ENCODE measurements around the gene UBE2D1.

DNA sequence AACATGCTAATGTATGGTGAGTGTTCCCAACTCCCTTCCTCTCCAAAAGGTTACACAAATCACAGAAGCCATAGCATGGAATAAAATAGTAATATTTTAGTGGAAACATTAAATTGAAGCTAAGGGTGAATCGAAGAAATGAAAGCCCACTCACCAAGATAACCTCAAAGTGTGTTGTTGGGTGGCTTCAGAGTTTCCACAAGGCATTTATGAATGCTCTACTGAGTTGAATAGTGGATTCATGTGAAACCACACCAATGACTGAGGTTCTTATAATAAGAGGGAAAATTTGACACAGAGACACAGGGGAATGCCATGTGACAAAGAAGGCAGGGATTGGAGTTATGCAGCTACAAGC is 67.8 kb upstream of the PCDH15 start:
- PRO-cap, result no peak

DNA sequence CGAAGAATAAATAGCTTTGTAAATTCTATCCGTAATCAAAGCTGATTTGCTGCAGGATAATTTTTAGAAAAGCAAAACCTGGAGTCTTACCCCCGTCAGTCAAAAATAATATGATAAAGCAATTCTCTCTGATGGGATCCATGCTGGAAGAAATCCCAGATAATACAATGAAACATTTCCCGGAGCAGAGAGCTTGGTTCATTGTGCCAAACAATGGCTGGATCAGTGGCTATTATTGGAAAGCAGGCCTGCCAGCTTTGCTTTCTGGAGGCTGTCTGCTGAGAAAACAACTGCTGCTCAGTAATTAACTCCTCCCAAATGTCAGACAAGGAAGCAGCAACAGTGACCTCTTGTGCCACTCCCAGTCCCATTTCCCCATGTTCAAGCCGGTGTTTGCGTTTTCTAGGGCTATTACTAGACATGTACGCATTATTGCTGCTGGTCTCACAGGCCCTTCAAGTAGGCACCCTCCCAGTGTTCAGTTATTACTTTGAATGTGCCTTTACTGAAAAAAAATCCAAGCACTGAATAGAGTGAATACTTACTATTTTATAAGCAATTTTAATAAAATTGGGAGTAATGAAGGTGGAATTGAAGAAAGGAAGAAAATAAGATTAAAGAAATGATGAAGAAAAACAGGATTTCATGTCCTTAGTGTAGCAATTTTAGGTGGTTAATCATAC is 609.6 kb upstream of the PCDH15 start:
- PRO-cap, result no peak

DNA sequence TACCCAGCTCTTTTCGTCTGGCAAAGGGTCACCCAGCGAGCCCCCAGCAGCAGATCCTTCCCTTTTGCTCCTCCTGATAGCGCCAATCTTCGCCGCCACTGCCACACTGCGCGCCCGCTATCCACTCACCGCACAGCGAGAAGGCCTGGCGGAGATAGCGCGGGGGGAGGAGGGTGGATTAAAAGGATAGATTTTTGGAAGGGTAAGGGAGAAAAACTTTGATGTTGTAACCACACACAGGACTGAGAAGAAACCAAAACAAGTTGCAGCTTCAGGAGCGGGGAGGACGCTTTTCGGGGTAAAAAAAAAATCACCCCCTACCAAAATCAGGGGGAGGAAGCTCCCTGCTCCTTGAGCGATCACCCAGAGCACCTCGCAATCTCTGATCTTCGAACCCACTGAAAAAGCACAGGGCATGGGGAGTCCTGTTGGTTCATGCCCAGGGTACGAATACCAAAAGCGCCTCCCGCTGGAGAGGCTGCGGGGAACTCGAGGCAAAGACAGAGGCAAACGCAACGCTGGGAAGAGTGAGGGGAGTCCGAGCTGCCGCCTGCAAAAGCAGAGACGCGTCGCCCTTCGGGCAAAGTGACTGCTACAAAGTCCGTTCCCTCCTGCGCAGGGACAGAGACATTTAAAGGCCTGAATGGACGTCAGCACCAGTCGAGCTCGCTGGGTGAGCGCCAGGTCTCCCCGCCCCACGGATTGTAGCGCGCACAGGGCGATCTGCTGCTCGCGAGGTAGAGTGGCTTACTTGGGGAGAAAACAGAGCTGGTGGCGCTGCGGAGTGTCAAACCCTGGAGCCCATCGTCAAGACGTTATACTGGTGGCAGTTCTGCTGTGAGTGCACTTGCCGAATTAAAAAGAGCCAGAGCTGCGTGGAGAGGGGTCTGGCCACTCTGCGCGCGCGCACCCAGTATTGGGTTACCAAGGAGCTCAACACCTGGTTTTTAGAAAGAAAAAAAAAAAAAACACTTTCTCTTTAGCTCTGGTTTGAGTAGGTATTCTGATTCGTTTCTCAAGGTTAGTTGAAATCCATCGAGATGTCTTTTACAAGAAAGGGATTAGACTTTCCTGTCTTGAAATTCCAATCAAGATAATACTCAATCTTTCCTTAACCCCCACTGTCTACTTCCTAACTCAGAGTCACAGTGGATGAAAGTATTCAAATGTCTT is 732.8 kb downstream of the ZWINT start:
- PRO-cap, result no peak

GRCh38 chr10:58334636-58335287 is at the start of gene UBE2D1:
Gene UBE2D1, plus strand, starts transcription at chr10:58335006.
- PRO-cap, result unidirectional peak, plus-strand start at chr10:58334982

GRCh38 chr10:58448050-58448362 is 62.8 kb downstream of the TFAM start:
- PRO-cap, result no peak

DNA sequence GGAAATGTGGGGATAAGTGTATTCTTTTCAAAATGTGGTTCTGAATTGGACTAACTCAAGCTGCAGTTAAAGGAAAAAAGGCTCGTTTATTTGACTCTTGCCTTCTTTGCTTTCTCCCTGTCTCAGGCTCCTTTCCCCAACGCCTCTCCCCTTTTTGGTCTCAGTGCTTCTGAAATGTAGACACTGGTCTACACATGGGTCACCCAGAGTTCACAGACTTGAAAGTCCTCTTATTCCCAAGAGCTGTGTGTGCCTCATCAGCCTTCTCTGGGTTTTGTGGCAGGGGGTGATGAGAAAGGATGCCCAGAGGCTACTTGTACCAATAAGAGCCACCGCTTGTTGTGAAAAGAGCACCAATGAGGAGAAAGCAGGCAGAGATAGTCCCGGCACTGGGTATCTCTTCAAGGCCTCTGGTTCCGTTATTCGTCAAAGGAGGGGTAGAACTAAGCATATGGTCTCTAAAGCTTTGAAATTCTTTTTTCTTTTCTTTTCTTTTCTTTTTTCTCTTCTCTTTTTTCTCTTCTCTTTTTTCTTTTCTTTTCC is 125.8 kb downstream of the BICC1 start:
- PRO-cap, result no peak

- PRO-cap, result no peak
Observed at GRCh38 chr10:59362051-59362343, 352 bp downstream of the FAM13C start.

DNA sequence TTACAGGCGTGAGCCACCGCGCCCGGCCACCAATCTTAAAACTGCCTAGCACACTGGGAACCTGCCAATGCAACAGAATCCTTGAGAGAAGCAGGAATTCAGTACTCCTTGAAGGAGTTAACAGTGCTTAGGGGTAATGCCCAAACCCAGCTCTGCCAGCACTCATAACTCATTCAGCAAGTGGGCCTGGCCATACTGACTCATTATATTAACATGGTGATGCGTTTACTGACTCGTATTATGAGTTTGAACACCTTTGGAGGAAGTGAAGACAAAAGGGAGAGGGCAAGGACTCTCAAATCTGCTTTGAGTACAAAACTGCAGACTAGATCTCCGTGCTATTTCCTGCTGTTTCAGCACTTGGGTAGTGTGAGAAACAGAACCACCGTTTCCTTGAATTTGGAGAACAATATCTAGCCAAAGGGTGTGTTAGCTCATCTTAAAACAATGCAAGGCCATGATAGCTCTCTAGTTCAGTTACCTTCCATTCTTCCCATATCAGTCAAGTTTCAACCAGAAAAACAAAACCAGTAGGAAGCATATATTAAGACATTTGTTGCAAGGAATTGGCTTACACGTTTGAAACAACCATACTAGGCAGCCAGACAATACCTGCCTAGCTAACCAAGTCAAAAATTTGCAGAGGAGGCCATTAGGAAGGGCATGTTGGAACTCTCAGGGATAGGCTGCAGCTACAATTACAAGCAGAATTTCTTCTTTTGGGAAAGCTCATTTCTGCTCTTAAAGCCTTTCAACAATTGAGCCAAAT is 30.7 kb downstream of the SLC16A9 start:
- PRO-cap, result bidirectional peak, plus-strand start at position 274 of the sequence, minus-strand start at position 63 of the sequence

GRCh38 chr10:59744876-59745075 is 8.5 kb downstream of the MRLN start:
- PRO-cap, result no peak

DNA sequence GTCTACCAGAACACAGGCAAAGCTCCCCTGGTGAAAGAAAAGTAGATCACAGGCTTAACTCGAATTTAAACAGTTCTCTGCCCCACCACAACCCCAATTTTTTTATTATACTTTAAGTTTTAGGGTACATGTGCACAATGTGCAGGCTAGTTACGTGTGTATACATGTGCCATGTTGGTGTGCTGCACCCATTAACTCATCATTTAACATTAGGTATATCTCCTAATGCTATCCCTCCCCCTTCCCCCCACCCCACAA is 31.9 kb upstream of the MRLN start:
- PRO-cap, result no peak

- PRO-cap, result no peak
Observed at GRCh38 chr10:60176313-60176628, 213.4 kb downstream of the ANK3 start.

DNA sequence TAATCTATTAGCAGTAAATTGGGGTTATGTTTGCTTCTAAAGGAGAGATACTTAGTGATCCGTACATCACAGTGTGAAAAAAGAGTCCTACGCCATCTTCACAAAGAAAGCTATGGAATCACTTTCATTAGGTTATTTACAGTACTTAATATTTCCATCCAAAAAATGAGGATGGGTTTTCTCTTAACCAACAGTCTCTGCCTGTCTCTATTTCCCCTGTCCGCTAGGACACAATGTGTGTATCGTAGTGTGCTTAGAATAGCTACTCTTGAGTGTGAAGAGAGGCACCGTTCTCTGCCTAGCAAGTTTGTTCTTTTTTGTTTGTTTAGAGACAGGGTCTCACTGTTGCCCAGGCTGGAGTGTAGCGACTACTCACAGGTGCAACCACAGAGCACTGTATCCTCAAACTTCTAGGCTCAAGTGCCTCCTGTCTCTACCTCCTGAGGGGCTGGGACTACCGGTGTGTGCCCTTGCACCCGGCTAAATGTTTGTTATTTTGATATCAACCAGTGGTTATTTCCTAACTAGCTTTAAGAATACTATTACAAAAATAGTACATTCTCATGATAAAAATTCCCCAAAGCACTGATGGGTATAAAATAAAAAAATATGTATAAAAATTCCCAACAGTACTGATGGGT is 121.9 kb downstream of the ANK3 start:
- PRO-cap, result no peak

- PRO-cap, result no peak
Observed at GRCh38 chr10:60281798-60282476, 107.7 kb downstream of the ANK3 start.

DNA sequence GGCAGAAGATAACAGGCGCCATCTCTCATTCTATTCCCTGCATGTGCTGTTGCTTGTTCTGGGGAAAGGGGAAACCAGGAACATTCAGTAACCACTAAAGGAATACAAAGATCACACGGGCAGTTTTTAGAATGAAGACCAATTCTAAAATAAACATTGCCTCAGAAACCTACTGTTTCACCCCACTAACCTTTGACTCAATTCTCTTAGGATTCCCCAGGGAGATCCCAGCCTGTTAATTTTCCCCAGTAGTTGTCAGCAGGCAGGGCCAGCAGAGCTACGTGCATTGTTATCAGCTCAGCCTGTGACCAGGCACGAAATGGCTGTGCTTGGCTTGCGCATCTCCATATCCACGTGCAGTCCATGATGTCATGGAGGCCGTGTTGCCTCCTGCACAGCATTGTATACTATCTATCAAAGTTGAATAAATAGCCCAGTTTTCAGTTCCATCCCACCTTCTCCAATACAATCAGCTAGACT is 36.0 kb downstream of the ANK3 start:
- PRO-cap, result no peak

DNA sequence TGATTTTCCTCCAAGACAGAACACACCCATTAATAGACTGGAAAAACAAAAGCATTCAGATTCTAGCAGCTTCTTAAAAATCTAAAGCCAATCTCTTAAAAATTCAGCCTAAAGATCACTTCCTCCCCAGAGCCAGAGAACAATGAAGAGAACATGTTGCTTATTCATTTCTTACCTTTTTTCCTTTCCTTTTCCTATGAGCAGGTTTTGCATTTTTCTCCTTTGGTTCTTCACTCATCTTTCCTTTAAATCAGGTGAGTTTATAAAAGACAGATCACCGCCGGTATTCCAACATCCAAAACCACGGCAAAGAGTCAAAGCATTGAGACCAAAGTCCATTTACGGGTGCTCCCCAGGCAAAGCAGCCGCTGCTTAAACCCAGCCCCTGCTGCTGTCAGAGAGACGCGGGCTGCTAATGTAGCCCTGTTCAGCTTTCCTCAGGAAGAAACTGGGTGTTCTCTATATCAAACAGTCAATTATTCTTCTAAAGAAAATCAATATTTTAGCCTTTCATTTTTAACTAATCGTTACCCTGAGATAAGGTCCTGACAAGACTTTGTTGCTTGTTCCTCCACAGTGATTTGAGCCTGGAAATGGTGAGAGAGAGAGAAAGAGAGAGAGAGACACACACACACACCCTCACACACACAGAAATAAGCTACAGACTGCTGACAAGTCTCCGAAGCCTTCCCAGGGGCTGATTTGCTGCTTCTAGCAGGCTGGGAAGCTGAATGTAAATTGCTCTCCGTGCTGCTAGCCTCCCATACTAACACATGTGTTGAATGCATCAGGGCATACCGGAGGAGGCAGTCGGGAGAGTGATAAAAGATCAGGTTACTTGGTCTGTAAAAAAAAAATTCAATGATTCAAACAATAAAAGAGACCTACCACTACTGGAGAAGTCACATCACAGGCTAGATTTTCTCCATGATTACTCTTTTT is 182.9 kb upstream of the ANK3 start:
- PRO-cap, result no peak

GRCh38 chr10:60680924-60682069 is 97.0 kb upstream of the CDK1 start:
- PRO-cap, result no peak

GRCh38 chr10:60707779-60708208 is 70.5 kb upstream of the CDK1 start:
- PRO-cap, result no peak

DNA sequence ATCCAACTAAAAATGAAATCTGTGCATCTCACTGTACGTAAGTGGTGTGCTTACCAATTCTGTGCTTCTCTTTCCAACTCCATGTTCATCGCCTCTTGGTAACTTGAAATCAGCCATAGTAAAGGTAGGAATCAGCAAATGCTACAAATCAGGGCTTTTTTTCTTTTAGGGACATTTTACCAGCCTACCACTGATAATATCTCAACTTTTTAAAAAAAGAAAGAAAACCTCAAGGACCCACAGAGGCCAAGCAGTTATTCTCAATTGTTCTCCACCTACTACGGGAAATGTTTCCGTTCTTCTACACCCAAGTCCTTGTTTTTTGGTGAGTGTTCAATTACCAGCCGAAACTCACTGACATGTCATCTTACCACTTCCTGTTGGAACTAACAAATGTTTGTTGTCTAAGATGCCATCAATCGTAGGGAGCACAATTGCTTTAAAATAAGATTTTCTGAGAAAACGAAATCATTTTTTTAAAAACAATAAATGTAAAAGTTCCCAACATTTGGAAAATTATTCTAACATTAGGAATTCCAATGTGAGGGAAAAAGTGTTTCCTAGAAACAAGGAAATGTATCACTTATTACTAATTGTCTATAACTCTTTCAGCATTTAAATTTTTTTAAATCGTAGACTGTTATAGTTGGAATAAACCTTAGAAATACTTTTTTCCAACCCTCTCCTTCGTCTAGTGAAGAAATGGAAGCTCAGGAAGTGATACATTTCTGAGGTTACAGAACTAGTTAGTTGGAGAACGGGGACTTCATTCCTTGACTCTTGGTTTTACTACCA is 50.1 kb upstream of the CDK1 start:
- PRO-cap, result unidirectional peak, minus-strand start at position 317 of the sequence

DNA sequence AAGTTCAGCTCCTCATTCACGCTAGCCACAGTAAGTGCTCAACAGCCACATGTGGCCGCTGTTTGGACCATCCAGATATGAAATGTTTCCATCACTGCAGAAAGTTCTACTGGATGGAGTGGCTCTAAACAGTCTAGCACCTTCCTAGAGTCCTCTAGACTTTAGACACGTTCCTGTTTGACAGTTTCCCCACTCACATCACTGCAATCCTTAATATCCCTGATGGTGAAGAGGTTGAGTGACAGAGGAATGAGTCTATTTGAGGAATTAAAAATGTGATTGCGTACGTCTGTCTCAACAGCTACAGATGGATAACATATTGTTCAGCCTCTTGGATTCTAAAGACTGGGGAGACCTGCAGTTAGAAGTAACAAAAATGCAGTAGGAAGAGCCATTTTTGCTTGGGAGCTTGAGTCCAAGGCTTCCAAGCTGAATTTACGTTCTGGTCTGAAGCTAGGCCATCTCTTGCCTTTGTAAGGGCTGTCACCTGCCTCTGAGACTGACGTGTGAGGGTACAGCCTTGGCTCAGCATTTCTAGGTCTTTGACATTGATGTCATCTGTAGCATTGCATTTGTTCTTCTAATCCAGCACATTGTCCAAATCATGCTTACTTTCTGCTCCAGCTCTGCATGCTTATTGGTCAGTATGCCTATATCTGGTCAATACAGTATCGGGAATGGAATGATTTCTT is 68.5 kb downstream of the RHOBTB1 start:
- PRO-cap, result unidirectional peak, minus-strand start at position 295 of the sequence

DNA sequence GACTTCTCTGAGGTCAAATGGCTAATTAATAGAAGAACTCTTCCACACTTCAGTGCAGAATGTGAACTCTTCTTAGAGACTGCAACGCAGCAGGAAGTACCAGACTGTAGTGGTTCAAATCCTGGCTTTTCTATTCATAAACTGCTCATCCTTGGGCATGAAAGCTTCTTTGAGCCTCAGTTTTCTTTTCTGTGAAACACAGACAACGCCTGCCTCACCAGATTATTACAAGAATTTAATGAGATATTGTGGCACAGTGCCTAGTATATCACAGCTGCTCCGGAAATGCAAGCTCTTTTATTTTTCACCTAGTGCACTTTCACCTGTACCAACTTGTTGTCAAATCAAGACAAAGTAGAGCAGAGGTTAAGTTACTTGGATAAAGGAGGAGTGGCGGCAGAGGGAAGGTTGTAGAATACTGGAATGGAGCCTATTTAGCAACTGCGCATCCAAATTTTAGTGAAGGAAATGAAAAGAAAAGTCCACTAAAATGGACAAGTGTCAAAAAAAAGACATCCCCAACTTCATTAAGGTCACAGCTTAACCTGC is 54.9 kb upstream of the RHOBTB1 start:
- PRO-cap, result no peak